Diencephalon (tissue), 2 donors: Measurements from ENCODE around the gene HELZ2.

DNA sequence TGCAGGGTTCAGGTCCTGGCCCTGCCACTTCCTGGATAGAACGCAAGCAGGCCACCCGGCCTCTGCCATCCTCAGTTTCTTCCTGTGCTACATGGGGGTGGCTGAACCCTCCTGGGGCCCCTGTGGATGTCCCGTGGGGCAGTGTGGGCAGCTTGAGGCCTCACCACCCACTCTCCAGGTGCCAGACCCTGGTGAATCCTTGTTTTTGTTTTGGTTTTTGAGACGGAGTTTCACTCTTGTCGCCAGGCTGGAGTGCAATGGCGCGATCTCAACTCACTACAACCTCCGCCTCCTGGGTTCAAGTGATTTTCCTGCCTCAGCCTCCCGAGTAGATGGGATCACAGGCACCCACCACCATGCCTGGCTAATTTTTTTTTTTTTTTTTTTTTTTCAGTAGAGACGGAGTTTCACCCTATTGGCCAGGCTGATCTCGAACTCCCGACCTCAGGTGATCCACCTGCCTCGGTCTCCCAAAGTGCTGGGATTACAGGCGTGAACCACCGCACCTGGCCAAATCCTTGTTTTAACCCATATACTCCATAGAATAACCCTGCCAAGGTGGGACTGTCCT is 4.2 kb downstream of the HELZ2 start:
- RAMPAGE, long total RNA: no peak

- RAMPAGE, long total RNA: no peak
Observed at GRCh38 chr20:63573987-63575059, at the start of gene HELZ2. Gene HELZ2, minus strand, starts transcription at chr20:63574239.

DNA sequence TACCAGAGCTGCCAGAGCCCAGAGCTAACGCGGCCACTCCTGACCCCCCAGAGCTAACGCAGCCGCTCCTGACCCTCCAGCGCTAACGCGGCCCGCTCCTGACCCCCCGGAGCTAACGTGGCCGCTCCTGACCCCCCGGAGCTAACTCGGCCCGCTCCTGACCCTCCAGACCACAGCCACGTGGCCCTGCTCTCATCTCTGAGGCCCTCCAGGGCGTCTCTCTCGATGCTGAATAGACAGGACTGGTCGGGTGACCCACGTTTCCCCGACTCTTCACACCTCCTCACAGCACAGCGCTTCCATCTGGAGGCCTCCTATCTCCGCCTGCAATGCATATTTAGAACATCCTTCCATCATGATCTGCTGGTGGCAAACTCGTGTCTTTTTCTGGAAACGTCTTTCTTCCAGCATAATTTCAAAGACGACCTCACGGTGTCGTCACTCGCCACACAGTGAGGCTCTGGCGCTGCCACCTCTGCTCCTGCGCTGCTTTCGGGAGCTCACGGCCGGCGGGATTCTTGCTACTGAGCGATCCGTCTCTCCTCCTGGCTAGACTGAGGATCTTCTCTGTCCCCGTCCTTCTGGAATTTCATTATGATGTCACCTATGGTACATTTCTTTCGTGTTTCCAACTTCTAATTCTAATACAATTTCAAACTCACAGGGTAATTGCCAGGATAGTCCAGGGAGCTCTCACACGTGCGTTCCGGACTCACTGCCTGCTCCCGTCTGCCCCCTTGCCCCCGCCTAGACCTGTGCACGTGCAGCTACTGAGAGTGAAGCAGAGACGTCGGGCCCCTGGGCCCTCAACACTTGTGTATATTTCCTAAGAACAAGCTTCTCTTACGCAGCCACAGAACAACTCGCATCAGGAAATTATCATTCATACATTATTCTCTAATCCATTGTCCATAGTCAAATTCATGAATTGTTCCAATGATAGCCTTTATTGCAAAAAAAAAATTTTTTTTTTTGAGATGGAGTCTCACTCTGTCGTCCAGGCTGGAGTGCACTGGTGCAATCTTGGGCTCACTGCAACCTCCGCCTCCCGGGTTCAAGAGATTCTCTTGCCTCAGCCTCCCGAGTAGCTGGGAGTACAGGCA is 25.4 kb upstream of the HELZ2 start:
- RAMPAGE, long total RNA: no peak

- RAMPAGE, long total RNA: no peak
Observed at GRCh38 chr20:63602829-63603284, 24.0 kb downstream of the GMEB2 start.

DNA sequence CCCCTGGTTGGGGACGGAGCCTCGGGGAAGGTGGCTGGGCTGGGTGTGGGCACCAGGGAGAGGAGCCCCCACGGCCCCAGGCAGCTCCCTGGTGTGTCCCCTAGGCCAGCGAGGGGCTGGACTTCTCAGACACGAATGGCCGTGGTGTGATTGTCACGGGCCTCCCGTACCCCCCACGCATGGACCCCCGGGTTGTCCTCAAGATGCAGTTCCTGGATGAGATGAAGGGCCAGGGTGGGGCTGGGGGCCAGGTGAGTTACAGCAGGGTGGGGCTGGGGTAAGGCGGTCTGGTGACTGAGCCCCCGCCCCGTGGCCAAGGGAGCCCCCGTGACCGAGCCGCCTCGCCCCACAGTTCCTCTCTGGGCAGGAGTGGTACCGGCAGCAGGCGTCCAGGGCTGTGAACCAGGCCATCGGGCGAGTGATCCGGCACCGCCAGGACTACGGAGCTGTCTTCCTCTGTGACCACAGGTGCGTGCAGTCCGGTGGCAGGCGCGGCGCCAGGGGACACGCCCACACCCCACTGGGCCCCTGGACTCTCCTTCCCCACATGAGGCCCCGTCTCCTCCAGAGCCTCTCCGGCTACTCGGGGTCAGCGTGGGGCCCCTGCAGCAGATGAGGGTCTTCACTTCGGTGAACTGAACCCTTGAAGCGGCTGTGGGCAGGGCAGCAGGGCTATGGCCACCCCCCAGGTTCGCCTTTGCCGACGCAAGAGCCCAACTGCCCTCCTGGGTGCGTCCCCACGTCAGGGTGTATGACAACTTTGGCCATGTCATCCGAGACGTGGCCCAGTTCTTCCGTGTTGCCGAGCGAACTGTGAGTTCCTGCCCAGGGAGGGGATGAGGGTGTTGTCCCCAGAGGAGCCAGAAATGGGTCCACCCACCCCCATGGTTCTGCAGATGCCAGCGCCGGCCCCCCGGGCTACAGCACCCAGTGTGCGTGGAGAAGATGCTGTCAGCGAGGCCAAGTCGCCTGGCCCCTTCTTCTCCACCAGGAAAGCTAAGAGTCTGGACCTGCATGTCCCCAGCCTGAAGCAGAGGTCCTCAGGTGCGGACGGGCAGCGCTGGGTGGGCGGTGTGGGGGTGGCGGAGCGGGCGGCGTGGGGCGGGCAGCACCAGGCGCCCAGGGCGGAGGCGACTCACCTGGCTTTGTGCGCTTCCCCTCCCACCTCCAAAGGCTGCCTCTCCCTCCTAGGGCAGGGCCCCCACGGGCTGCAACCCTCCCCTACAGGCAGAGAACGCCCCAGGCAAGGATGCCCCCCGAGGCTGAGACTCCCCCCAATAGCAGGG is 6.6 kb upstream of the TNFRSF6B start:
- RAMPAGE, long total RNA: no peak

DNA sequence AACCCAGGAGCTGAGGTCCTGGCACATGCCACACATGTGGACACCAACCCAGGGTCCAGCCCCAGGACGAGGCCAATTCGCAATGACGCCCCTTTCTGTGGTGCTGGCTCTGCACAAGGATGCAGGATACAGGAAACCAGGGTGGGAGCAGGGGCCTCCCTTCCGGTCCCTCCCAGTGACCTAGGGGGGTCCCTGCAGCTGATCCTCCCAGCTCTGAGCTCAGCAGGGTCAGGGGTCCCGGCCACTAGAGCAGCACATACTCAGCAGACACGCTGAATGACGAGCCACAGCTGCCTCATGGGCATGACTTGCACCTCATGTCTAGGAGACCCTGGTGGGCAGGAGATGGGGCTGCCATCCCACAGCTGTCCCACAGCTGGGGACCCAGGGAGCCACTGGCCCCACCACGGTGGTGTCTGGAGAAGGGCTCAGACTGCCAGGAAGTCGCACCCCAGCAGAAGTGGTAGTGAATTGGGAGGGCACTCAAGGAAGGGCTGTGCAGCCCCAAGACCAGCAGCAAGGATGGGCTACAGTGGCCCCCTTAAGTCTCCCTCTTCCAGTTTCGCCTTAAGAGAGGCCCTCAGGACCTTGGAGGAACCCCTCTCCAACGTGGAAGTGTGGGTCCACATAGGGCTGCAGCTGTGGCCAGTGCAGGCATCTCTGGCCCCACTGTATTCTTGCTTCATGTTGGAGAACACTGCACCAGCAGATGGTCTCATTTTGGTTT is 3.5 kb downstream of the ARFRP1 start:
- RAMPAGE, long total RNA: no peak

DNA sequence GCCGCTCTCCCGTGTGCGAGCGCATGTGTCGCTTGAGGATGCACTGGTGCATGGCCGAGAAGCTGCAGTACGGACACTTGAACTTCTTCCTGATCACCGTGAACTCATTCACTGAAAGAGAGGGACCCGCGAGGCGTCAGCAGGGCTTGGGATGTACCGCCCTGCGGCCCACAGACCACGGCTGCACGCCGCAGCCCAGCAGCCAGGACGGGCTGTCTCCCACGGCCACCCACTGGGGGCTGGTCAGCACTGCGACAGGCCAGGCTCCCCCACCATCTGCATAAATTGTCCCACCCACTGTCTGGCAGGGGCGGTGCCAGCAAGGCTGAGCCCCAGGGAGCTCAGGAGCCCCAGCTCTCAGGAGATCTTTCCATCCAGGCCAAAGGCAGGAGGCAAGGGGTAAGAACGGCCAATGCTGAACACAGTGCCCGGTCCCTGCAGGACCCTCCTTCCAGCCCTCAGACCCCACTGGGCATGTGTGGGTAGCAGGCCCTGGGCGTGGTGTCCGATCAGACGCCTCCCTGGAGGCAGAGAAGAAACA is 13.2 kb downstream of the SLC2A4RG start:
- RAMPAGE, long total RNA: no peak

DNA sequence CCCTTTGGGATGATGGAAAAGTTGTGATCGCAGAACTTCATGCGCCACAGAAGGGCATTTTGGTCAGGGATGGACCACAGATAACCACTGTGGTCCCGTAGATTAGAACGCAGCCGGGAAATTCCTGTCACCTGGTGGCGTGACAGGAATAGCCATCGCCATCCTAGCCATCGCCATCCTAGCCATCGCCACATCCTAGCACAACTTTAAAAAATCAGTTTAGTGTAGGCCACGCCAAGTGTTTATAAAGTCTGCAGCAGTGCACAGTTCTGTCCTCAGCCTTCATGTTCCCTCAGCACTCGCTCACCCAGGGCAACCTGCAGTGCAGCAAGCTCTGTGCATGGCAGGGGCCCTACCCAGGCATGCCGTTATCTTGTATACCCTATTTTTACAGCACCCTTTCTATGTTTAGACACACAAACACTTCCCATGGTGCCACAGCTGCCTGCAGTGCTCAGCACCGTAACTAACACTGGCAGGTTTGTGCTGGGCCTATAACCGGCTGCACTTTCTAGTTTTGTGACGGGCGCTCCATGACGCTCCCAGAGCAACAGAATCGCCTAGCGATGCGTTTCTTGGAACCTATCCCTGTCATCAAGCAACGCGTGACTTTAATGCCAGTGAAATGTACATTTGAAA is 43.8 kb downstream of the ZBTB46 start:
- RAMPAGE, long total RNA: no peak

GRCh38 chr20:63863745-63864687 is 1.1 kb upstream of the TPD52L2 start:
- RAMPAGE, long total RNA: no peak

DNA sequence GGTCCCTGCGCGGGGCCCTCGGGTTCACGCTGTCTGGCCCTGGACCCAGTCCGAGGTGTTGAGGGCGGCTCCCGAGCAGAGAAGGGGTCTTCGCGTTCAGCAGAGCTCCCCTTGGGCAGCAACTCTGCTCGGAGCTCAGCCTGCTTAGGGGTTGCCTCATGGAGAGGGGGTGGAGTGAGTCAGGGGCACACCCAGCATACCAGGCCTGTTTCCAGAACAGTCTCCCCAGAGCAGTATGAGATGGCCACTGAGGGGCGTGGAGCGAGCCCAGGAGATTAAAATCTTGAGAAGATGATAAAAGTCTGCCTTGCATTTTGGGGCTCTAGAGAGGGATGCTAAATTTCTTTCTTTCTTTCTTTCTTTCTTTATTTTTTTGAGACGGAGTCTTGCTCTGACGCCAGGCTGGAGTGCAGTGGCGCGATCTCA is 692 bp downstream of the TPD52L2 start:
- RAMPAGE, long total RNA: no peak

DNA sequence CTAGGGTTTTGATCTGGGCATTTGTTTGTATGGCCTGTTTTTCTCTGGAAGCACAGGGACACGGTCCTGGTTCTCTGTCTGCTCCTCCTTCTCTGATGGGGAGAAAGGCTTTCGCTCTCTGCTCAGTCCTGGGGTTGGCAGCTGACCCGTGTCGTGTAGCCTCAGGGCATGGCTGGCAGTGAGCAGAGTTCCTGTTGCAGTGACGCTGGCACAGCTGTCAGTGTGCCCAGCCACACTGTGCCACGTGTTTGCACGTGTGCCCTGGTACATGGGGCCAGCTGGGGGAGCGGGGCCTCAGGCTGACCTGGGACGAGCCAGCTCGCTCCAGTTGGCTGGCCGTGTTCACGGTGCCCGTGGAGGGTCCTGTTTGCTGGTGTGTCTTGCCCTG is 10.4 kb upstream of the DNAJC5 start:
- RAMPAGE, long total RNA: no peak

GRCh38 chr20:63911010-63911939 is 16.3 kb downstream of the DNAJC5 start:
- RAMPAGE, long total RNA: no peak

DNA sequence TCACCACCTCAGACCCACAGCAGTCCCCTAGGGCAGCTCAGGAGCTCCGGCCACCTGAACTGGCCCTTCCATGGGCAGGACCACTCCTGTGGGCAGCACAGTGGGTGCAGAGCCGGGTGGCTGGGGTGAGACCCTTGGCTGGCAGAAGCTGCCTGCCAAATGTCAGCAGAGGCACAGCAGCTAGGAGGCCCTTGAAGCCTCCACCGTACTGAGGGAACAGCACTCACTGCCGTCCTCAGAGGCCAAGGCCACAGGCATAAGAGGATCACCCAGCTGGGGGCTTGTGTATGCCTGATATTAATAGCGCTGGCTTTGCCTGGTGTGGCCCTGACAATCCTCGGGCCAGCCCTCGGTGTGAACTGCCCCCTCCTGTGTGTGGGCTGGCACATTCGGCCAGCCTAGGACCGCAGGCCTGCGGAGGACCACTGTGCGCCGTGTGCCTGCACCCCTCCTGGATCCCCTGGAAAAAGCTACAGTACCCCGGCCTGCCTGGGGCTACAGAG is 5.2 kb downstream of the UCKL1 start:
- RAMPAGE, long total RNA: no peak

DNA sequence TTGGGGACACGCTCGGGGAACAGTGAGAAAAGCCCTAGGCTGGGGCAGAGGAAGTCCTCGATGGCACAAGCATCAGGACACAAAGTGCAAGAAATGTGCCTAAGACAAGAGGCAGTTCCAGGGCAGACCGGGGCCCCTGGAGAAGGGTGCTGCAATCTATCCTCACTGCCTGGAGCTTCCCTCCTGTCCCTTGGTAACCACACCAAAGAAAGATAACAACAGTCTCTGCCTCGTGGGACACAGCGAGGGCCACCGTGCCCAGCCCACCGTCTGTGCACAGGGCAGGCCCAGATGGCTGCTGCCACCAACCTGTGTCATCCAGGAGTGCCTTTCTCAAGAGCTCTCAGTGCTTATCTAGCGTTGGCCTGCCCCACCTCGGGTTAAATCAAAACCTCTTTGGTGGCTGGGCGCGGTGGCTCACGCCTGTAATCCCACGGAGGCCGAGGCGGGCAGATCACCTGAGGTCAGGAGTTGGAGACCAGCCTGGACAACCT is 1.6 kb downstream of the UCKL1 start:
- RAMPAGE, long total RNA: no peak

GRCh38 chr20:64055613-64056393 is 6.4 kb upstream of the SOX18 start:
- RAMPAGE, long total RNA: no peak

DNA sequence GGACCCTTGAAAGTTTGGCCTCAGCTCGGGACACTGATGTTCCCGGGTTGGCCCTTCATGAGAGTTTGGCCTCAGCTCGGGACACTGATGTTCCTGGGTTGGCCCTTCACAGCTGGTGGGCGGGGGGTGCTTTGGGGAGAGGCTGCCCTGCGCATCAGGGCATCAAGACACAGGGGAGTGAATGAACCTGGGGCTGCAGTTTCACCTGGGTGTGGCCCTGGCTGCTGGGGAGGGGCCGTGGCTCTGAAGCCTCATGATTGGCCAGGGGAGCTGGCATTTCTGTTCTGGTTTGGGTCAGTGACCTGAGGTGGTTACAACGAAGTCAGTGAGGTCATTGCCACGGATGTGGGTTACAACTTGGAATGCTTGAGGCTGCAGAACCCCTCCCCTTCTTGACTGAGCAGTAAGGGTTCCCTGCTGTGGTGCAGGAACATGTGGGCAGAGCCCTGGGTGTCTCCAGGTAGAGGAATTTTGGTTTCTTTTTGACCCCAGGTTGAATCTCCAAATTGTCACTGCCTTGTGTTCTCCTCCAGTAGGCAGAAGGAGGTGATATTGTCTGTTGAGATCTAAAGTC is 3.0 kb downstream of the TCEA2 start:
- RAMPAGE, long total RNA: no peak